Natural killer cell (primary cell): Measurements from ENCODE around the genes GAST, CNP, STAT5B and HSD17B1.

- PRO-cap, result no peak
These were observed 19.2 kb upstream of the KRT19 start for GRCh38 chr17:41547235-41547860.

DNA sequence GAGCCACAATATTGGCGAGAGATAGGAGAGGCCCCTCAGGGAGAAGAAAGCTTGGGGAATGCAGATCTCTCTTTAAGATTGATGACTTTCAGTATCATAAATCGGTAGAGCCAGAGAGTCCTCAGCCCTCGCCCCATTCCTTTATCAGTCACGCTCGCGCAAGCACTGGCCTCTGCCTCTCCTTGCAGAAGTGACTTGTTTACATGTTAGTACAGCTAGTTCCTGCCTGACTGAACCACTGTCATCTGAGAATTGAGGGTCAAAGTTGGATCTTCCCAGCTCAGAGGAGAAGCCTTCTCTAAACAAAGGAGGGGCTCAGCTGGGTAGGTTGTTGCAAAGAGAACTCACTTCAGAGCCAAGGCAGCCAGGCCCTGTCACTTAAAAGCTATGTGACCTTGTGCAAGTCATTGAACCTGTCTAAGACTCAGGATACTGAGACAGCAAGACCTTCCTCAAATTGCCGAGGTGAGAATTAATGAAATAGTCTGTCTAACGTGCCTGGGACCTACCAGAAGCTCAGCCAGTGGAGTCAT is 21.6 kb upstream of the KRT19 start:
- PRO-cap, result no peak

GRCh38 chr17:41651277-41652039 is 27.1 kb upstream of the KRT17 start:
- PRO-cap, result no peak

DNA sequence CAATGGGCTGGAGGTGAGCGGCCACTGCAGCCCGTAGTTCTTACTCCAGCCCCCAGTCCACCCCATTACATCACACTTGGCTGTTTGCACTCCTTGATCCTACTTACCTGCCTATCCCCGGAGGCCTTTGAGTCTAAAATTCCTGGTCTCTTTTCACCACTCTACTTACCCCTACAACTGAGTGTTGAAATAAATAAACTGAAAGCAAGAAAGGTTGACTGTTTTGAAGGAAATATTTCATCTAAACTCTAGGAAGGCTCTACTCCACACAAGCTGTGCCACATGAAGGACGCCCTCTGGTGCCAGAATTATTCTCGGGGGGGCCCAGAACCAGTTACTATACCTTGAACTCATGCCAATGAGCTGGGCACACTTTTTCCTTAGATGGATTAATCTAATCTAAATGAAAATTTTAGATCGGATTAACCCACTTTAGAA is 797 bp upstream of the EIF1 start:
- PRO-cap, result no peak

DNA sequence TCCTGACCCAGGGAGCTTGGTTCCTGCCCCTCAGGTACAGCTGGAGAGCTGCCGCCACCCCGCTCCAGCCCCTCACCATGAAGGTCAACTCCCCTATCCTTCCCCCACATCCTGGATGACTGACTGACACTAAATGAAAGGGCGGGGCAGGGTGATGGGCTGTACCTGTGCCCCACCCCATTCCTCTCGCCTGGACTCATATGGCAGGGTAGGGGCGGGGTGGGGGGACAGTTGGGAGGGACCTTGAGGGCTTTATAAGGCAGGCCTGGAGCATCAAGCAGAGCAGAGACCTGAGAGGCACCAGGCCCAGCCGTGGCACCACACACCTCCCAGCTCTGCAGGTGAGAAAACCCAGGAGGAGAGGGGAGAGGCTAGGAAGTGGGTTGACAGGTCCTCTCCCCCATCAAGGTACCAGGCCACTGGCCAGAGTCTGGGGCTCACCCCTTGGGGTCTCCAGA is at the start of gene GAST:
GAST (plus strand) TSS at position 285 of the 458 bp plus-strand sequence.
- PRO-cap, result no peak

DNA sequence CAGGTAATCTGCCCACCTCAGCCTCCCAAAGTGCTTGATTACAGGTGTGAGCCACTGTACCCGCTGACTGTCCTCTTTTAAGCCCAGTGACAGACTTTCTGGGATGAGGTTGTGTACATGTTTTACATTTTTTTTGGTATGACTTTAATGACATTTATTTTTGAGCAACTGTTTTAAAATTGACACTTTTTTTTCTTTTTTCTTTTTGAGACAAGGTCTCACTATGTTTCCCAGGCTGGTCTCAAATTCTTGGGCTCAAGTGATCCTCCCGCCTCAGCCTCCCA is 16.0 kb upstream of the HAP1 start:
- PRO-cap, result no peak

DNA sequence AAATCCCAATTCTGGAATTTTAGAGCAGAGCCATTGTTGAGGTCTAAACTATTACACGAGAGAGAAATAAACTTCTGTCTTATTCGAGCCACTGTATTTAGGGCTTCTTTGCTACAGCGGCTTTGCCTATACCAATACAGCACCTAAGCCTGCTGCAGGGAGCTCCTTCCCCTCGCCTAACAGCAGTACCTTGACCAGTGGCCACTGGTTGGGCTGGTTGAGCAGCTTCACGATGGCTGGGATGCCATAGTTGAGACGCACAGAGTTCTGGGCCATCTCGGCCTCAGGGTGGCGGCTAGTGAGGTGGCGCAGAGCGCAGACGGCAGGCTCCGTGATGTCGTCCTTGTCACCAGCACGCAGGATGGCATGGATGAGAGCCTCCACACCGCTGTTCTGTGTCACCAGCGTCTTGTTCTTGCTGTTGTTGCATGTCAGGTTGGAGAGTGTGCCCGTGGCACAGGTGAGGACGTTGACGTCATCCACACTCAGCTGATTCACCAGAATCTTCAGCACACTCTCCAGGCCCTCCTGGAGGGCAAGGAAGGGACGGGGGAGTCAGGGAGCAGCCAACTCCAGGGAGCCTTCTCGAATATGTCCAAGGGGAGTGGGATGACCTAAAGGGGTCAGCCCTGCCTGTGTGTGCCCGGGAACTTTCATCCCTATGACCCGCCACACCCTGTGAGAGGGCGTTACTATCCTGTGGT is 23.6 kb downstream of the JUP start:
- PRO-cap, result no peak

- PRO-cap, result no peak
These were observed 424 bp upstream of the JUP start for GRCh38 chr17:41787005-41787264.

DNA sequence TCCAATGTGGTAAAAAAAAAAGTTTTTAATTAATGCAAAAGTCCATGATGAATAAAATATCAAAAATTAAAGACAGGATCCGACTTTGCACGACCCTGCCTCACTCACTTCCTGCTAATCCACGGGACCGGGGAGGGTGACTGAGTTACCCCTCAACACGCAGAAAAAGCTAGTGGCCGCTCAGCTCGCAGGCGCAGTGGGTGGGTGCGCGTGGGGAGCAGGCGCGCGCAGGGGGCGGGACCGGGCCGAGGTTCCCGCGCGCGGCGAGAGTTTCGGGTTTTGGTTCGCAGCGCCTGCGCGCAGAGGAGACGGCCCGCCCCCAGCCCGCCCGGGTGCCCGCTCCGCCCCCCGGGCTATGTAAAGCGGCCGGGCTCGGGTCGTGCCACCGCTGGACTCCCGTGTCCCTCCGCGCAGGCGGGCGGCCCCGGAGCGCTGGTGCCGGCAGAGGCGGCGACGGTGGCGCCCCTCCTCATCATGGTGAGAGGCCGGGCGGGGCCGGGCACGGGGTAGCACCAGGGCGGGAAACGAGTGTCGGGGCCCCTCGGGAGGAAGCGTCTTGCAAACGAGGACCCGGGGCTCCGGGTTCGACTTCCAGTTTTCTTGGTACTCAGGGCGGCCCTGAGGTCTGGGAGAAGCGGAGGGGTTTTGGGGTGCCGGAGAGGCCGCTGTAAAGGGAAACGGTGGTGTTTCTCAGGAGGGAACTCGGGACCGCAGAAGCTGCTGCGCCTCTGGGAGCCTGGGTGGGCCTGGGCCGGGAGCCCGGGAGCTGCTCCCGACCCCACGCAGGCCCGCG is at the start of gene CNP:
CNP (plus strand) TSS at position 385 of the 793 bp plus-strand sequence.
- PRO-cap, result bidirectional peak, plus-strand start at position 385 of the sequence, minus-strand start at position 171 of the sequence

- PRO-cap, result no peak
These were observed 6.8 kb upstream of the ZNF385C start for GRCh38 chr17:42105037-42105525.

DNA sequence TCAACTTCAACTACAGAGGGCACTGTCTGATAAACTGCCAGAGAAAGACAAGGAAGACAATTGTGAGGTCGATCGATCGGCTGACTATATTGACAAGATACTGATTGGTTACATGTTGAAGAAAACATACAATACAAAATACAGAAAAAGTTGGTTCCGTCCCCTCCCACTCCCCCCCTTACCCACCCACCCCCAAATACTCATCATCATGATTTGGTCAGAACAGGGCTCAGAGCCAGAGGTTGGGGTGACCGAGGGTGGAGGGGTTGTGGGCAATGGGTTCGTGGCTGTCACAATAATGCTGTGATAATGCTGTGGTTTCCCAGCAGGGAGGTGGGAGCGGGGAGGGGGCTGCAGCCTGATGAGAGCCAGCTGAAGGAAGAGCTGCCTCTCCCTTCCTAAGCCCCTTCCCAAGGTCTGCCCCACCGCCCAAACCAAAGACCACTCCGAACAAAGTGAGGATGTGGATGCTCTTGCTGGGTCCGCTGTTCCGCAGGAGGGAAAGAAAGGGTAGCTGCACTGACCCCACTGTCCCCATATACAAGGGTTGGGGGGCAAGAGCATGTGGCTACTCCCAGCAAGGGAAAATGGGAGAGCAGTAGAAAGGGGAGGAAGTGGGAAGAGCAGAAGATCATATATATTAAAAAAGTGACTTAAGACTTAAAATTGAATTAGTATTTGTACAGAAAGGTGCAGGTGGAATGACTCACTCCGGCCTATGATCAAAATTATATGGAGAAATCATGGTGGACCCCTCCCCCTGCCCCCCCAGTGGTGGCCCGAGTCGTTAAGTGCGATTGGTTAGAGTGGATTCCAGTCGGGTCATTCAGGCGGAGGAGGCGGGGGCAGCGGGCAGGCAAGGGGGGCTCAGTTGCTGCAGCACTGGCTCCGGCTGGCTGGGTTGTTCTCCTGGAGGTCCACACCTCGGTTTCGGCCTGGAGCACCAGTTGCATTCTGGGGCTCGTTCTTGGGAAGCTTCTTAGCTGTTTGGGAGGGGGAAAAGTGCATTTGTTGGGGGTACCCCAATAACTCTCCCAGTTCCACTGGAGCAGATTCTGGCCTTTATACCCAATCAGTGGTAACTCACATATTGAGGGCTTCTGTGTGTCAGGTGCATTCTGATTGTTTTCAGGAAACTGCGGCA is 2.7 kb downstream of the HSPB9 start:
- PRO-cap, result no peak

GRCh38 chr17:42135462-42136124 is 13.0 kb downstream of the HSPB9 start:
- PRO-cap, result no peak

DNA sequence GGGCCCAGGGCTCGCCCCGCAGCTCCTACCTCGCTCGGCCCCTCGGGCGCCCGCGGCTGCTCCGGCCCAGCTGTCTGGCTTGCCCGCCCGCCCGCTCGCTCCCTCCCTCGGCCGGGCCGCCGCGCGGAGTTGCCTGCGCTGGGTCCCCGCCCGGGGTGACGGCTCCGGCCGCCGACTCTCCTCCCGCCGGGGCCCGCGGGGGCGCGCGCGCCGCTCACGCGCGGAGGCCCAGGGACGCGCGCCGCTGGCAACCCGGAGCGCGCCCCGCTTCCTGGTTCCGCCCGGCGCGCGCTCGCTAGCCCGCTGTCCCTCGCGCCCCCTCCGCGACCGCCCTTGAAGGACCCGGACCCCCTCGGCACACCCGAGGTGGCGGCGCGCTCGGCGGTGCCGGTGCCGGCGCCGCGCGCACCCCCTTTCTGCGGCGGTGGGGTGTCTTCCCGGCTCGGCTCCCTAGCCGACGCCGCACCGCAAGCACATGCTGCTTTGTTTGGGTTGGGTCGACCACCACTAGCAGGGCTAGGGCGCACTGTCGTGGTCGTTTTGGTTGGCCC is at the start of gene STAT5B:
STAT5B (minus strand) TSS at position 173 of the 551 bp plus-strand sequence.
- PRO-cap, result bidirectional peak, plus-strand start at position 269 of the sequence, minus-strand start at position 157 of the sequence

DNA sequence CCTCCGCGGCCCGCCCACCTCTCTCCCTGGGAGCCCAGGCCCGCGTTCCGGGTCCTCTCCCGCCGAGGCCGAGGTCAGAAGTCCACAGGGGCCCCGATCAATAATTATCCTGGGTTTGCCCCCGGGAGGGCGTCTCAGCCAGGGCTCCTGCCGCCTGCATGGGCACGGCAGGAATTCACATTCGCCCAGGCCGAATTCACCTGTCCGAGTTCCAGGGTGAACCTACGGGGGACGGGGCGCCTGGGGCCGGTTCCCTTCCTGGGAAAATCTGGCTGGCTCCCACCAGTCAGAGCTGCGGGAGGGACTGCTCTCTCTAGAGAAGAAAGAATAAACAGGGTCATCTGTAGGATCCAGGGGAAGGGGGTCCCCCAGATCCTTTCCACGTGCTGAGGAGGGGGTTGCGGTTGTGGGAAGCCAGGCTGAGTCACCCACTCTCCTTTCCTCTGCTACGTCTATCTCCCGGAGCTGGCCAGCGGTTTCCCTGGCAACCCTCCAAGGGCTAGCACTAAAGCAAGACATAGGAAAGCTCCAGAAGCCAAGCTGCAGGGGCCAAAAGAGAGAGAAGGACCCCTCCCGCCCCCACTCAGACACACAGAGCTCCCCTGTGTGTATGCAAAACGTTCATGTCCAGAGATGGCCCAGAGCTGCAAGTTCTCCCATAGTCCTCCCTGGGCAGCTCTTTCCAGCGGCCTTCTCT is 727 bp upstream of the STAT5B start:
- PRO-cap, result no peak

- PRO-cap, result no peak
These were observed 36.7 kb downstream of the STAT5A start for GRCh38 chr17:42324881-42325572.

GRCh38 chr17:42406869-42407944 is 15.8 kb downstream of the CAVIN1 start:
- PRO-cap, result no peak

- PRO-cap, result no peak
These were observed 620 bp downstream of the CAVIN1 start for GRCh38 chr17:42422306-42422966.

DNA sequence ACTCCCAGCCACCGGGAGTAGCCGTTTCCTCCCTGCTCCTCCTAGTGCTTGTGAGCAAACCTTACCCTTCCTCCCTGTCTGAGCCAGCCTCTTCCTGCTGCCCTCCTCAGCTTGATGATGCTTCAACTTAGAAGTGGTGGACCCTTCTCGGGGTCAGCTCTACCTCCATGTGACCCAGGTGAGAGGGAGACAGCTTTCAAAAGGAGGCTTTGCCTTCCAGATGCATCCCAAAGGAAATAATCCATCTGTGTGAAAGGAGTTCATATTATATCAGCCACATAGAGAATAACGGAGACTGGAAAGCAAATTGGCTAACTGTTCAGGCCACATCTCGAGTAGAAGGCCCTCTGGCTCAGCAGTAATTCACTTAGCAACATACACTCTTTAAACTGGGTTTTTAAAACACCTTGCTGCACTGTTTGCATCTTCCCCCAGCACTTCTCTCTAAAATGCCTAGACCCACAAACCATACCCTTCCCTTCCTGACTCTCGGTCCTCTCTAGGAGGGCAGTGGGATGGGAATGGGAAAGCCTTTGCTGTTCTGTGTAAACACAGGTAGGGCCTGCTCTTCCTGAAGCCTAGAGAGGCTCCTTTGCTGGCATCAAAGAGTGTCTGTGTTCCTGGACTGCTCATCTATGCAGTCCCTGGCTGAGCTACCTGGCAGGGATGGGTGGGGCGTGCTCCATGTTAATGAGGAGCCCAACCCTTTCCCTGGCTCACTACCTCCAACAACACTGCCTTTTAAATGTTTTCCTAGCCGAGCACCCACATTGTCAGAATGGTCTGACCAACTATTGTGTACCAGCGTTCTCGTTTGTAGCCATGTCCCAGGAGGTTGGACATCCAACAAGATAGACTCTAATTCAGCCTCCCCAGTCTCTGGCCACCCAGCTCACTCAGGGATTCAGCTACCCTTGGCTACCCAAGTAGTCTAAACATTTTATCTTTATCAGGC is 26.8 kb upstream of the NAGLU start:
- PRO-cap, result no peak

DNA sequence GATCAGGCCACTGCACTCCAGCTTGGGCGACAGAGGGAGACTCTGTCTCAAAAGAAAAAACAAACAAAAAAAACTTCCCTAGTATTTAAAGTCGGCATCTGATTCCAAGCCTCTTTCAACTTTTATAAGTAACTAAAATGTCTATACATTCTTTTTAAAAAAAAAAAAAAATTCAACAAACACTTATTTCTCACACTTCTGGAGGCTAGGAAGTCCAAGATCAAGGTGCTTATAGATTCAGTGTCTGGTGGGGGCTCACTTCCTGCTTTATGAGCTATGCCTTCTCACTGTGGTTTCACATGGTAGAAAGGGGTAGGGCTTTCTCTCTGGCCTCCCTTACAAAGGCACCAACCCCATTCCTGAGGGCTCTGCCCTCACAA is 5.9 kb upstream of the NAGLU start:
- PRO-cap, result no peak

DNA sequence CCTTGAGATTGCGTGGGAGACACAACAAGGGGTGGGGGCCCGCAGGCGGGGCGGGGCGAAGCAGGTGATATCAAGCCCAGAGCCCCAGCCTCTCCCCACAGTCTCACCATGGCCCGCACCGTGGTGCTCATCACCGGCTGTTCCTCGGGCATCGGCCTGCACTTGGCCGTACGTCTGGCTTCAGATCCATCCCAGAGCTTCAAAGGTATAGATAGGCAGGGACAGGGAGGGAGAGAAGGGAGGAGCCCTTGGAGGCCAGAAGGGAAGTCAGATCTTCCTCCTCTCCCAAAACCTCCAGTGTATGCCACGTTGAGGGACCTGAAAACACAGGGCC is at the start of gene HSD17B1:
HSD17B1 (plus strand) TSS at position 98 of the 334 bp plus-strand sequence.
- PRO-cap, result no peak